ENCODE results near the genes GPR132 and BRF1.

- RRBS = 8% methylated on average over 1 of the region's 23 CpGs
Measured at GRCh38 chr14:104659993-104660368, 29.4 kb upstream of the INF2 start.

- RRBS = no CpG with 5 or more reads among the region's 17 CpGs
Measured at GRCh38 chr14:104676699-104677169, 12.7 kb upstream of the INF2 start.

DNA sequence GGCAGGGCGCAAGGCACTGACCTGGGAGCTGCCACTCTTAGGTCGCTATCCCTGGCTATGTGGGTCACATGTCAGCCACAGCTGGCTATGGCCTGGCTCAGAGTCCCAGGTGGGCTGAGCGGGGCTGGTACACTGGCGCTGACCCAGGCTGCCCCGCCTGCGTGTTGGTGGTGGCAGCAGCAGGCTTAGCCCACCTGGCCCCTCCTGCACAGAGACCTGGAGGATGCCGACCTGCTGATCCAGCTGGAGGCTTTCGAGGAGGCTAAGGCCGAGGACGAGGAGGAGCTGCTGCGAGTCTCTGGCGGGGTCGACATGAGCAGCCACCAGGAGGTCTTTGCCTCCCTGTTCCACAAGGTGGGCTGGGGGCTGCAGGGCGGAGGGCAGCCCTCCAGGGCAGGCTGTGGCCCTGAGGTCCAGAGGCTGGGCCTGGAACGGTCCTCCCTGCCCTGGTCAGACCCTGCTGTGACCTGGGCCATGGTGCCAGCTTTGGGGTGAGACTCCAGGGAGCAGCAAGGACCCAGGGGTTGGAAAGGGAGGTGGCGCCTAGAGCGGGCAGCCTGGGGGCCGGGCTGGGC, 16.5 kb downstream of the INF2 start:
- RRBS = 100% methylated on average over 1 of the region's 18 CpGs

DNA sequence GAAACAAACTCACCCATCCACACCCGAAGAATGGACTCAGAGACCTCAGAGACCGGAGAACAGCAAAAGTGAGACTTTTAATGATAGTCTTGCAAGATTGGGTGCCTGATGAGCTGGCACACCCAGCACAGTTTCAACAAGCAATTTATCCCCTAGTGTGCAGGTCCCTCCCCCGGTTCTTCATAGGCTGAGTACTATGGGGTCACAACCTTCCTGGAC, 13.8 kb downstream of the SIVA1 start:
- RRBS = no CpG with 5 or more reads among the region's 3 CpGs

GRCh38 chr14:104799535-104800103, 1.3 kb upstream of the ZBTB42 start:
- RRBS = no CpG with 5 or more reads among the region's 16 CpGs

DNA sequence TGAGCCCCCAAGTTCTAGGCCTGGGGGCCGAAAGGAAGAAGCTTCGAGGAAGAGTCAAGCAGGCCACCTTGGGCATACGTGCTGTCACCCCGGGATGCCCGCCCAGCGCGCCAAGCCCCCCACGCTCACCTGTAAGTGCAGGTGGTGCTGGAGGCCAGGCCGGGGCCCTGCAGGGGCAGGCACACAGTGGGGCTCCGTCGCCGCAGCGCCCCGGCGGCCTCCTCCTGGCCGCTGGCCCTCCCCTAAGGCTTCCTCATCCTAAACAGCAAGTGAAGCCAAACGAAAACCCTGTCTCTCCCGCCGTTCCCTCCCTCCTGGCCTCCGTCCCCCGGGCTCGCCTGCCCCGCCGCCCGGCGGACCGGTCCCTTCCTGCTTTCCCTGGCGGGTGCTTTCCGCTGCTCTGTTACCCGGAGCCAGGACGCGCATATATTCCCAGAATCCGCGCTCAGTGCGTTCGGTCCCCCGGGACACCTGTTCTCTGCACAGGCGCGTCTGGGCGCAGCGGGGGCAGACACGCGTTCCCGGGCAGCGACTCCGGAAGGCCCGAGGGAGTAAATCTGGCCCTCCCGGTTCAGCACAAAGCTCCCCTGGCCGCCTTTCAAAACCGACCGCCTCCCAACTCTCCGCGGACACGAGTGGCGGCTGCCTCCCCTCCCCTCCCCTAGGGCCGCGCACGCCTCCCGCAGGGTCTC, 21.6 kb upstream of the CEP170B start:
- RRBS = 4% methylated on average over 26 of the region's 59 CpGs

GRCh38 chr14:104861021-104862054, 3.7 kb upstream of the CEP170B start:
- RRBS = no CpG with 5 or more reads among the region's 20 CpGs

DNA sequence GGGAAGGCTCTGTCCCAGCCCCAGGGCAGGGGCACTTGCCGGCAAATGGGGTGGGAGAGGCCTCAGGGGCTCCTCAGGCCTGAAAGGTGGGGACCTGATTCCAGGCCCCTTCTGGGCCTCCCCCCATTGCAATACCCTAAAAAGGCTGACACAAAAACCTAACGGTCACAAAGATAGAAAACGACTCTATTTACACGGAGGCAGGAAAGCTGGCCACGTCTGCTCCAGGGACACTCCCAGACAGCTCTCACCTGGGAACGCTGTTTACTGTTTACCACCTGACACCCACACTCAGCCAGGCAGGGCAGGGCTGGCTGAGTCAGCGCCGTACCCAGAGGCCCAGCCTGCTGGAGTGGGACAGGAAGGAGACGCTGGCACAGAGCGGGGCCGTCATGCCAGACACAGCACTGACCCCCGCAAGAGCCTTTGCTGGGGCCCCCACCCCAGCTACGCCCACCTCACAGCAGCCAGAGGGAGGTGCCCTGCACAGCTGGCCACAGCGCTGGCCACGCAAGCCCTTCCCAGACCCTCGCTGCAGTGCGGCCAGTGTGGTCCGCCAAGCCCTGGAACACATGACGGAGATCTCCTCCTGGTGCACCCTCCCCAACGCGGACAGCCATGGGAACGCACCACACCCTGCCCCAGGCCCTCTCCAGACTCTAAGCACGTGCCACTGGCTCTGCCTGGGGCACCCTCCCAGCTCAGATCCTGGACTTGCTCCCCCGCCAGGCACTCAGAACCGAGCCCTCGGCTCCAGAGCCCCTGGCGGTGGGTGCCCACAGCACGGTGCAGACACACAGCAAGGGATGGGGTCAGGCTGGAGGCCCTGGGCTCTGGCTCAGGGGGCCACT, 5.9 kb downstream of the AHNAK2 start:
- RRBS = no CpG with 5 or more reads among the region's 28 CpGs

GRCh38 chr14:105019782-105020735, 824 bp downstream of the CDCA4 start:
- RRBS = 1% methylated on average over 14 of the region's 67 CpGs

DNA sequence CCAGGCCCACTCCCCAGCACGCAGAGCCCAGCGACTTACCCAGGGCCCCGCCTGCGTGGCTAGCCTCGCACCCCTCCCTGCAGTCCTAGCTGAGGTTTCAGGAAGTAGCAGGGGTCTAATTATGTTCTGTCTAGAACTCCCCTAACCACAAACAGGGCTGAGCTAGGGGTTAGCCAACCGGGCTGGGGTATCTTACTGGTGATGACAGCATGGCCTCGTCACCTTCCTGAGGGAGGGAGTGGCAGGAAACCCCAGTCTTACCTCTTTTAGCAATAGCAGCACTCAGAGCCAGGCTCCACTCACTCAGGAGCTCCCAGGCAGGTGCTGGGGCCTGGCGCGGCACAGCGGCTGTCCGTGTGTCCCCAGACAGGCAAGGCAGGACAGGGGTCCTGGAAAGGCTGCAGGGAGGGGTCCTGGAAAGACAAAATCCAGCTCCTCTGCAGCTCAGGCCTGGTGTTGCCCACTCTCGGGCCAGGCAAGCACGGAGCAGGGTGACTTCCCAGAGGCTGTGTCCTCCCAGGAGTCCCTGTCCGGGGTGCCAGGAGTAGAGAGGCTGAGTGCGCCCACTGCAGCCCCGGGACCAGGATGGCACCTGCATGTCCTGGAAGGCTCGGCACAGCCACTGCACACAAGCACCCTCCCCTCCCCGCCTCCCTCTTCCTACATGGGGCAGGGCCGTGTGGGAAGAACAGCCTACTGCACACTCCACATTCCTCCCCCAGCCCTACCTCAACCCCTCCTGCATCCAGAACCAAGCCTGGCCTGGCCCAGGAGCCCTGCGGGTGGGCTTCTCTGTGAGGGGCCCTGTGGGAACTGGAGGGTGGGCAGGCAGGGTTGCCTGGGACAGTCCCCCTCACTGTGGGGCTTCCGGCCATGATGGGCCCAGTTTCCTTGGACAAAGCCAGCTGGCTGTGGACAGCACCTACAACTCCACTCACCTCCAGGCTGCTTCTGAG, at the start of gene GPR132:
GPR132 (minus strand) TSS at position 91 of the 956 bp plus-strand sequence.
- RRBS = no CpG with 5 or more reads among the region's 21 CpGs

- RRBS = 3% methylated on average over 7 of the region's 71 CpGs
Measured at GRCh38 chr14:105087299-105088124, 22.3 kb upstream of the GPR132 start.

- RRBS = 23% methylated on average over 2 of the region's 8 CpGs
Measured at GRCh38 chr14:105090522-105091215, 25.4 kb upstream of the GPR132 start.

DNA sequence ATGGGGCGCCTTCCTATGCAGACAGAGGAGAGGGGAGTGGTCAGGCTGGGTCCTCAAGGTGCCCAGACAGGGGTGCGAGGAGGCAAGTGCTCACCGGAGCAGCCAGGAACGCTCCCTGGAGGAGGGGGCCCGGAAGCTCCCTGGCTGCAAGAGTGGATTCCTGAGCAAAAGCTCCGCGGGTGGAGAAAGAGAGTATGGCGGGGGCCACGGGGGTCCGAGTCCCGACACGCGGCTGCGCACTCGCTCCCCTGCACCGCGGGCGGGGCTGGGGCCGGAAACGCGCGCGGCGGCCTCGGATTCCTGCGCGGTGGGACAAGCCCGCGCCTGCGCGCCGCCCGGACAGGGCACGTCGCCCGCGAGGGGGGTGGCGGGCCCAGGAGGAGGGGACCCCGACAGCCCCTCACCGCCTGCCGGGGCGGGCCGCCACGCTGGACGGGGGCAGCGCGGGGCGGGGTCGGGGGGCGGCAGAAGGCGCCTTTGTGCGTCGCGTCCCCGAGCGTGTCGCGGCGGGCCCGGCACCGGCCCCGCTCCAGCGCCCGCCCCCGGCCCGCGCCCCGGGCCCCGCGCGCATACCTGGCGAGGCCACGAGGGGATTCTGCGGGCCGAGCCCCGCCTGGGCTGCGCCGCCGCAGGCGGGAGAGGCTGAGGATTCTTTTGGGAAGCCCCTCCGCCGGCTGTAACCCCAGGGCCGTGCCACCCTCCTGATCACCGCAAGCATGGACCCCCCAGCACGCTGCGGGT, 27.9 kb upstream of the GPR132 start:
- RRBS = 2% methylated on average over 23 of the region's 86 CpGs

GRCh38 chr14:105108436-105108718, 43.1 kb upstream of the GPR132 start:
- RRBS = no CpG with 5 or more reads among the region's 4 CpGs

GRCh38 chr14:105197077-105197892, 16.2 kb upstream of the NUDT14 start:
- RRBS = no CpG with 5 or more reads among the region's 29 CpGs

DNA sequence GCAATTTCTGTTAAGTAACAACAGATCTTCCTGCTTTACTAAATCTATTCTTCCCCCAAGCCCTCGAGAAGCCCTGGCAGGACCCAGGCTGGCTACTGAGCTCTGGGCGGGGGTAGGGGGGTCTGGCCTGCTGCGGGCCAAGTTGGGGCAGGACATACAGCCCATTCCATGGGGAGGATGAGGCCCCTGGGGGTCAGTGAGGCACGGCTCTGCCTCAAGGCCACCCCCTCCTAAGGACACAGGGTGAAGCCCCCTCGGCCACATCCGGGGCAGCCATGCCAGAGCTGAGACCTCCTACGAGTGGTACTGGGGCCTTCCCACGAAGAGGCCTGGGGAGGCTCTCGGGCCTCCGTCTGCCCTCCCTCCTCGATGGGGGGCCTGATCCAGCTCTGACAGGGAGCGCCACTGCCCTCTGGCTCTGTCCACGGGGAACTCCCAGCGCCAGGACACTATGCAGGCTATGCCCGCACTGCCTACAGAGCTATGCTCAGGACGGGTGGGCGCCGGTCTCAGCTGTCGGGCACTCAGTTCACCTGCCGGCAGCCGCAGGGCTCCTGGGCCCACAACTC, 28.3 kb upstream of the NUDT14 start:
- RRBS = no CpG with 5 or more reads among the region's 21 CpGs

GRCh38 chr14:105292662-105293338, 8.0 kb downstream of the BRF1 start:
- RRBS = no CpG with 5 or more reads among the region's 19 CpGs

- RRBS = under 1% methylated on average over 48 of the region's 132 CpGs
Measured at GRCh38 chr14:105300462-105301447, at the start of gene BRF1. Gene BRF1 (minus strand): TSS chr14:105301001.

DNA sequence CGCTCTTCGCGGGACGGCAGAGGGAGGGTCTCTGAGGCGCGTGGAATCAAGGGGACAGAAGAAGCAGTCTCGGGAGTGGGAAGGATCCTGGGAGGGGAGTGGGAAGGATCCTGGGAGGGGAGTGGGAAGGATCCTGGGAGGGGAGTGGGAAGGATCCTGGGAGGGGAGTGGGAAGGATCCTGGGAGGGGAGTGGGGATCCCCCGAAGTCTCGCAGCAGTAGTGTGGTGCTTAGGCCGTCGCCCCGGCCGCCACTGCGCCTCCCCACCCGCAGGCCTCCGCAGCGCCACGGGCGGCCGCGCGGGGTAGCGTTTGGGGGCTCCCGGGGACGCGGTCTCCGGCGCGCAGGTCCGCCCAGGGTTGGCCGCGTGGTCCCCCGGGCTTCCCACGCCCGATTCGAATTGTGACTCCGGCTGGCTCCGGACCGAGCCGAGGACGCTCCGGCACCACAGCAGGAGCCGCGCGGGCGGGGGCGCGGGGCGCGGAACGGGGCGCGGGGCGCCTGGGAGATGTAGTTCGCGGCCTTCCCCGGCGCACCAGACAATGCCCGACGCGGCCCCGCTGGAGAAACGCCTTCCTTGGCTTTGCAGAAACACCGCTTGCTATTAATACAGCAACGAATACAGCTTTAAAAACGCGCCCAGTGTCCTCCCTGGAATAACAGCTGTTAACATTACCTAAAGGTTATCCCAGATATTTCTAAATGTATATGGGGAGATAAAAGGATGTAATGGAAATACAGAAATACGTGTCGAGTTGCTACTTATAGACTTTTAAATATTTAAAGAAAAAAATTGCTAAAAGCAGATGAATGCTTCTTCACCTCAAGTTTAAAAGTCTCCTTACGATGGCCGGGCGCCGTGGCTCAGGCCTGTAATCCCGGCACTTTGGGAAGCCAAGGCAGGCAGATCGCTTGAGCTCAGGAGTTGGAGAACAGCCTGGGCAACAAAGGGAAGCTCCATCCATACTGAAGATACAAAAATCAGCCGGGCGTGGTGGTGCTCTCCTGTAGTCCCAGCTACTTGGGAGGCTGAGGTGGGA, 4.5 kb upstream of the MTA1 start:
- RRBS = 10% methylated on average over 23 of the region's 77 CpGs

DNA sequence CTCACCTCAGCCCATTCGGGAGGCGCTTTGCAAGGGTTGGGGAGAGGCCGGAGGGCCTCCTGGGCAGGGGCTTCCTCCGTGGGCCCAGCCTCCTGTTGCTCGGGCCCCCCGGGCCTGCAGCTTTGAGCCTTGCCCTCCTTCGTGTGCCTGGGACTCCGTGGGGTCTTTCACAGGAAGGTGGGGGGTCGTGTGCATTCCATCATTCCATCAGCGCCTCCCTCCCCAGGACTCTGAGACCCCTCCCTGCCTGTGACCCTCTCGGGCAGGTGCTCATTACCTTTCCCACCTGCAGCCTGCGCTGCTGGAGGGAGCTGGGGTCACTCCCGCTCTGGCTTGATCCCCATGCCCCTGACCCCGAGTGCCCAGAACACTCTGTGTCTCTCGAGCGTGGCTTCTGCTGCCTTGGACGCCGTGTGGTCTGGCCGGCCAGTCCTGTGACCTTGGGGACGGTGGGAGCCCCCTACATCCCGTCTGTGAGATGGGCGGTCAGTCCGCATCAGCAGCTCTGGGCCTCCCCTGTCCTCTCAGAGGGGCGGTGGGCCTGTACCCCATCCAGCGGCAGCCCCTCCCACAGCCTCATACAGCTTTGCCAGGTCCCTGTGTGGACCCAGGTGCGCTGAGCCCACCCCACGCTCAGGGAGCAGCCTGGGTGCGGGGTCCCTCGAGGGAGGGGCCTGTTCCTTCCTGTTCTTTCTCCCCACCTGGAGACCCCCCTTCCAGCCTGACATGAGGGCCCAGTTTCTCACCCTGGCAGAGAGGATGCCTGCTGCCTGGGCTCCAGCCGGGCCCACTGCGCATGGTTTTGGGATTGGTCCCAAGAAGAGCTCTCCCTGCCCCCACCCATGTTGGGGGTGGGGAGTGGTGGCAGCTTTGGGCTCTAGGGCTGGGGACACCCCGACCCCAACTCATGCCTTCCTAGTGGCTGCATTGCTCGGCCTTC, 1.3 kb downstream of the MTA1 start:
- RRBS = 2% methylated on average over 4 of the region's 33 CpGs

Data from GM12892 (cell line).